ENCODE results near the gene AIDA.

DNA sequence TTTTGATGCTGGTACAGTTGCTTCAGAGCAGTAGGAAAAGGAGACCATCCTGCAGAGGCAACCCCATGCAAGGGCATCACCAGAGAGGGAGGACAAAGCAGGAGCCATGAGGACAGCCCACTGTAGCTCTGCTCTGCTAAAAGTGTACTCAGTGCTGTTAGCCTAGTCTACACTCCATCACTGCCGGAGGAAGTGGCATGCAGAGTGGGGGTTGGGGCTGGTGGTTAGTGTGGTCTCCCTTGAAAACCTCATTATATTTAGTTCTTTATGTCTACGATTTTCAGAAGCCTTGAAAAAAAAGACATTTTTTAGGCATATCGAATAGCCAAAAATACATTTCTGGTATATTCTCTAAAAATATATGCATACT, 28.8 kb downstream of the DUSP10 start:
- PRO-cap, 8 experiments = peak in 8 of 8 experiments; most common plus-strand start position 172 of the sequence (in 2); most common minus-strand start position 130 of the sequence (in 8)

DNA sequence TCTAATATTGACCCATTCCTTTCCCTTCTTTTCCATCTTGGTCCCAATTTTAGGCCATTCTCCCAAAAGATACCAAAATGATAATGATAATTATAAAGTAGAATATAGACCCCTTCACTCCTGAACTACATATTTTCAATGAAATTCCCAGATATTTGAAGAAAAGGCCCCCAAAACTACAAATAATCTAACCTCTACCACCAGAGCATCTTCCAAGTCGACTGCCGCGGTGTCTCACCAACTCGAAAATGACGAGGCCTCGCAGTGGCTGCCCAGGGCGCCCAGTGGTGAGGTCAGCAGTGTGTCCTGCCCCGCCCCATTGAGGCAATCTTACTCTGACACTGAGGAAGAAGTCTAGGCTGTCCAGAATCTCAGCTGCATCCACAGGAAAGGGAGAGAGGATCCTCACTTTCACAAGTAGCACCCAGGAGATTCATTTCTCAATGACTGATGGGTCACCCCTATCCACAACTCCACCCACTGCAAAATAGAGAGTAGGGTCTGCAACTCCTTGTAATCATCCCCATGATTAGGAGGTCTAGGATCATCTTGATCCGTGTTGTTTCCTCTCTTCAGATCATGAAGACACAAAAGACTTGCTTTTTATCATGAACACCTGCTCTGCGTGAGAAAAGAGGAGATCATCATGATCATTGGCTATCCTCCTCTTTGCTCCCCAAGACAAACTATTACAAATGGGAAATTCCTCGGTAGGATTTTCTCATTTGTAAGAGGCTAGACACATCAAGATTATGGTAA, 5.1 kb downstream of the DUSP10 start:
- PRO-cap, 8 experiments = peak in 1 of 8 experiments; most common minus-strand start position 438 of the sequence (in 1)

DNA sequence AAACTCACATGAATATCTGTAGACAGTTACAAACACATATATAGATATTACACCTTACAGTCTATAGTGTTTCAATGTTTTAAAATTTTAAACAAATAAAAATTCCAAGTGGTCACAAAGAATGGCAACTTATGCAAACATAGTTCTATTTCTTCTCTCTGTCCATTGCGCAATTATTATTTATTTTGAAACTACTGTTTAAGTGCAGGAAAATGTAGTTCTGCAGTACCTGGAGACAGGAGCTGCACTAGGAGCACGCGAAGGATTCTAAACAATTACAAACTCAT, 311.9 kb upstream of the DUSP10 start:
- PRO-cap, 8 experiments = no peak in any of the 8 experiments

- PRO-cap, 8 experiments = no peak in any of the 8 experiments
These were observed 83.1 kb downstream of the HHIPL2 start for GRCh38 chr1:222464831-222465161.

GRCh38 chr1:222524793-222525287, 23.1 kb downstream of the HHIPL2 start:
- PRO-cap, 8 experiments = no peak in any of the 8 experiments

DNA sequence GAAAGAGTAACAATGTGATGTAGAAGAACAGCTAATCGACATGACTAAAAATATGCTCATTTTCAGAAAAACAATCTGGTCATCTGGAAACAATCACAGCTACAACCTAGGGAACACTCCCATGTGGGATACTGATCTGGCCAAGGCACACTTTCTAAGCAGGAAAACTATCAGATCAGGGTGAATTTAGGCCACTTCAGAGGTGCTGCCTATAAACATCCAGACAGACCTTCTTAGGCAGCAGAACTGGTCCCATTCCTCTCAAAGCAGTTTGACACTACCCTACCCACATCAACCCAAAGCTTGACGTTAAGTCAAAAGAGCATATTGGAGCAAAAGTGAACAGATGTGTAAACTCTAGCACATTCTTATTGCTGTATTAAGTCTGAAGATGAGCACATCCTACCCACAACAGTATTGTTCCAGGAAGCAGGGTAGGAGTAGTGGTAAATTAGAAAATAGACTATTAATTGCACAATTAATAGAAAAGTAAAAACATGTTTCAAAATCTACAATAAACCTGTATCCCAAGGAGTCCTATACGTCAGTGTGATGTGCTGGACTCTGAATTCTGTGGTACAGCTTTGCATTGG, 43.0 kb downstream of the AIDA start:
- PRO-cap, 8 experiments = no peak in any of the 8 experiments

DNA sequence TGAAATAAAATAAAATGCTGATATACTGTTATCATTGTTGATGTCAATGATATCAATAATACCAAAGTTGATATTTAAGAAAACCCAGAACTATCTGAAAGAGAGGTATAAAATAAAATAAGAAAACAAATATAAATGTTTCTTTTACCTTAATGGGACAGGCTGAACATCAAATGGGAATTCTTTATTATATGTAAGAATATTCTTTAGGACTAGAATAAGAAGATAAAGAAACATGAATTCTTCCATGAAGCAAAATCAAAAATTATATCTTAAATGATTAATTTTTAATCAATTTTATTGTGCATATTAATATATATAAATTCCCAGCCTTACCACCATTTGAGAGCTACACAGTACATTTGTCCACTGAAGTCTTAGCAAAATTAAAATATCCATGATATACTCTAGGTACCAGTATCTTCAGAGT, 24.8 kb downstream of the AIDA start:
- PRO-cap, 8 experiments = no peak in any of the 8 experiments

DNA sequence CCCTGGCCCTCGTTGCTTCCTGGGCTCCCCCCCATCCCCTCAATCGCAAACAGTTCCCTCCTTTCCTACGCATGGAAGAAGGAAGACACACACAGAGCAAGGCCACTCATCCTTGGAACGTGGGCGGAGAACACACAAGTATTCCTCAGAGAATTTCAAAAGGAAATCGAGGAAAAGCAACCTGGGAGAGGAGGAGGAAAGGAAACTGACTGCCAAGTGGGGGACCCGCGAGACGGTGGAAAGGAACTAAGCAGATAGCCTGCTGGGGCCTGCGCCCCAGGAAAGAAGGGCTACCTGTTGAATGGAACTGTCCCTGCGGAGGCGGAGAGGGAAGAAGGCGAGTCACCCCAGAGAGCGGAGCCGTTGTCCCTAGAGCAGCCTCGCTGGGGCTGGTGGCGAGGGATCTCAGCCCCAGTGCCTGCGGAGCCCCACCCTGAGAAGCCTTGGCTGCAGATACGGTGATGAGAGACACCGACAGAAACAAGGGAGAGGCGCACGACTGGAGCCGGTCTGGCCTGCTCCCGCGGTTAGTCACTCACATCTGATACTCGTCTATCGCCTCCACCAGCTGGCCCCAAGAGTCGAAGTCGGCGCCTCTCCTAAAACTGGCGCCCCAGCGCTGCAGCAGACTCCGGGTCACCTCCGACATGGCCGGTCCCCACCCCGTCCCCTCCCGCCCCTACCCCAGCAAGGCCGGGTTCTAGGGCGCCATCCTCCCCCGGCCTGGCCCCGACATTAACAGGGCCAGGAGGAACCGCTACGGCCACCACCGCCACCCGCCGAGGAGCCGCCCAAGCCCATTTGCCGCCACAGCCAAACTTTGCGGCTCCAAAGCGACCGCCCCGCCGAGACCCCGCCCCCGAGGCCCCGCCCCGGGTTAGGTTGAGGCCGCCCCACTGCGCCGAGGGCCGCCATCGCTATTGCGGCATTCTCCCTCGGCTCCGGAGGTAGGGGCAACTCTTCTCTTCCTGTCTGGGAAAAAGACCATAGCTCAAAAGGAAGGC, at the start of gene AIDA:
Gene AIDA, minus strand, starts transcription at position 823 of the 1,004 bp plus-strand sequence.
- PRO-cap, 8 experiments = peak in 8 of 8 experiments; most common plus-strand start position 896 of the sequence (in 7); most common minus-strand start position 803 of the sequence (in 8)

GRCh38 chr1:223023083-223023661, 119.9 kb downstream of the TLR5 start:
- PRO-cap, 8 experiments = no peak in any of the 8 experiments

DNA sequence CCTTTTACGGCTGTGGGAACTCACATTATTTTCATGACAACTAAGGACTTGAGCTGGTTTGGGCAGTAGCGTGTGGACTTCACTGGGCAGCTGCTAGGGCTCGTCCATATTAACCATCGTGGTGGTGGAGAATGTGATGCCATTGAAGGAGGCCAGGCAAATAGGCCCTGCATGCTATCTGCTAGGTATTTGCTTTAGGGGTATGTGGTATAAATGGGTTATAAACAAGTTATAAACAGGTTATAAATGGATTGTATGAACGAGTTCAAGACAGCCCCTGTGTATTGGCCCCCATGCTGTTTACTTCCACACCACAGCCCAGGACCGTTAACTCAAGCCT, 50.9 kb downstream of the TLR5 start:
- PRO-cap, 8 experiments = no peak in any of the 8 experiments

- PRO-cap, 8 experiments = no peak in any of the 8 experiments
These were observed 36.9 kb upstream of the TLR5 start for GRCh38 chr1:223179986-223180224.

- PRO-cap, 8 experiments = no peak in any of the 8 experiments
These were observed 22.9 kb downstream of the SUSD4 start for GRCh38 chr1:223340879-223341704.

- PRO-cap, 8 experiments = no peak in any of the 8 experiments
These were observed 13.0 kb downstream of the CAPN8 start for GRCh38 chr1:223652277-223653154.

DNA sequence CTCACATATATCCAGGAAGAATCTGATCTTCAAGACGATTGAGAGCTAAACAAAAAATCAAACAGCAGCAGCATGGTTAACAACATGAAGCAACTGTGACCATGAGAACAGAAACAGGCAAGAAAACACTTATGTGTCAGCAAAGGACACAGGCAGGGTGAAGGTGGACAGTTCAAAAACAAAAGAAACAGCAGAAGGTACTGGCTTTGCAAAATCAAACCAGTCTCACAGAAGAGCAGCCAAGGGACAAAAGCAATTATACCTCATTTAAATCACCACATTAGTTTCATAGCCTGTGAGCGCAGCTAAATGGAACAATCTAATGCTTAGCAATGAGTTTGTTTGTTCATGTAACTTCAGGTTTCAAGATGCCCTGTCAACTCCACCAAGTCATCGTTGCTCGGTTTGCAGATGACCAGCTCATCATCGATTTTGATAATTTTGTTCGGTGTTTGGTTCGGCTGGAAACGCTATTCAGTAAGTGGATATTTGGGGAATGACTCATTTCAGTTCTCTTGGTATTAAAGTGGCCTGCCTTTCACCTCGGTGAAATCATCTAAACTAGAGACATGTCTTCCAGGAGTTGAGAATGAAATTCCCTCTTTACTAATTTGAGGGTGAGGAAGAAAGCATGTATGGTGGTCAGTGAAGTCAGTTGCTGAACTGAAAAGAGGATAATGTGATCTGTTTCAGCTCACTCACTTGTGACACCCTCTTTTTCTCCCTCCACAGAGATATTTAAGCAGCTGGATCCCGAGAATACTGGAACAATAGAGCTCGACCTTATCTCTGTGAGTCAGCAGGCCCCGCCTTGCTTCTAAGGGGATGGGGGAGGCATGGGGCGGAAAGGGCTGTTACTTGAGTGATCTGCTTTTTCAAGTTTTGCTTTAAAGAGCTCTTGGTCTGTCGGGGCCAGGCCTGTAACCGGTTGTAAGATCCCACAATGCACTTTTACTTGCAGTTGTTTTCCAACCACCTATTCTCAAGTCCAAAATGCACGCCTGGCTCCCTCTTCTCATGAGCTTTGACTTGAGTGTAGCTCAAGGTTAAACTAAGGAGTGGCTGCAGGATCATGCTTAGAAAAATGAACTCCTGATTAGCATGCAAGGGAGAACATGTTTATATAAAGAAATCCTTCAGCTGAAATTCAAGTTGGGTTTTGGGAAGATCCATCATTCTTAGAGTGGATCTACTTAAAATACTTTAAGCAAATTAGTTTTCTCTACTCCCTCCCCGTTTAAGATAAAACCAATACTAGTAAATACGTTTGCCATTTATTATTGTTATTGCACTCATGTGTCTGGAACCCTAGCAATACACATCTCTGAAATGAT, 59.6 kb downstream of the CAPN2 start:
- PRO-cap, 8 experiments = peak in 5 of 8 experiments; most common plus-strand start position 441 of the sequence (in 2); most common minus-strand start position 395 of the sequence (in 5)

DNA sequence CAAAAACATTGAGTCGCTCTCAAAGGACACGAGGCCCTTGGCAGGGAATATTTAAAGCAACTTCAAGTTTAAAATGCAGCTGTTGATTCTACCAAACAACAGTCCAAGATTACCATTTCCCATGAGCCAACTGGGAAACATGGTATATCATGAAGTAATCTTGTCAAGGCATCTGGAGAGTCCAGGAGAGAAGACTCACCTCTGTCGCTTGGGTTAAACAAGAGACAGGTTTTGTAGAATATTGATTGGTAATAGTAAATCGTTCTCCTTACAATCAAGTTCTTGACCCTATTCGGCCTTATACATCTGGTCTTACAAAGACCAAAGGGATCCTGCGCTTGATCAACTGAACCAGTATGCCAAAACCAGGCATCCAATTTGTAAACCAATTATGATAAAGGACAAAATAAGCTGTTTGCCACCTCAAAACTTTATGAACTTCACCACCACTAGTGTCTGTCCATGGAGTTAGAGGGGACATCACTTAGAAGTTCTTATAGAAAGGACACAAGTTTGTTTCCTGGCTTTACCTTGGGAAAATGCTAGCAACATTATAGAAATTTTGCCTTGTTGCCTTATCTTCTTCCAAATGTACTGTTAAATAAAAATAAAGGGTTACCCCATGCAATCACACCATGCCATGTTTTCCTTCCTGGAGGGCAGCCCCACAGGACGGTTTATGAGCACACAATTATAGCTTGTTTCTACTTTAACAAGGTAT, 63.0 kb downstream of the CAPN2 start:
- PRO-cap, 8 experiments = no peak in any of the 8 experiments

GRCh38 chr1:223776221-223777088, 64.1 kb downstream of the CAPN2 start:
- PRO-cap, 8 experiments = peak in 1 of 8 experiments; most common plus-strand start chr1:223776584 (in 1); most common minus-strand start chr1:223776482 (in 1)

DNA sequence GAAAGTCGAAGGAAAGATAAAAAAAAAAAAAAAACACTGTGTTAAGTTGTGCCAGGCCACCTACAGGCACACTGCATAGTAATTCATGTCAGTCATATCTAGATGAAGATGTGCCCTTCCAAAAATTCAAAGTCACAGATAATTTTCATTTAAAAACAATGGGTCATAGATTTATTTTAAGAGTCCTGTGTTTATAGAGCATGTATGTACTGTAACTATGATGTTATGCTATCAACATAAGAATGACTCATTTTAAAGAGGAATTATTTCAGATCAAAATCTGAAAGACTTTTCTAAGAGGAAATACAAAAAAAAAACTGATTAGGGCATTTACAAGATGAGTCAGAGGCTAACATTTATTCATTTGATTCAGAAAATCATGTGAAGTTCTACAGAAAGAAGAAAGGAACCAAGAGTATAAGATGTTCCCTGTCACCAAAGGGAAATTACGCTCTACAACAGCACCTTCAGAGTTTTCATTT, 14.0 kb downstream of the TP53BP2 start:
- PRO-cap, 8 experiments = peak in 4 of 8 experiments; most common plus-strand start position 394 of the sequence (in 4)

- PRO-cap, 8 experiments = peak in 4 of 8 experiments; most common plus-strand start chr1:223844136 (in 3)
These were observed 1.8 kb downstream of the TP53BP2 start for GRCh38 chr1:223843846-223844390.

GRCh38 chr1:224015626-224016689, 98.0 kb upstream of the FBXO28 start:
- PRO-cap, 8 experiments = no peak in any of the 8 experiments

- PRO-cap, 8 experiments = peak in 2 of 8 experiments; most common plus-strand start chr1:224132170 (in 2)
These were observed 18.0 kb downstream of the FBXO28 start for GRCh38 chr1:224131801-224132414.

All from peripheral blood mononuclear cell (primary cell).